Left lobe of liver (tissue), 1 donor: Measurements from ENCODE around the genes HNRNPH1, SQSTM1 and MAPK9.

DNA sequence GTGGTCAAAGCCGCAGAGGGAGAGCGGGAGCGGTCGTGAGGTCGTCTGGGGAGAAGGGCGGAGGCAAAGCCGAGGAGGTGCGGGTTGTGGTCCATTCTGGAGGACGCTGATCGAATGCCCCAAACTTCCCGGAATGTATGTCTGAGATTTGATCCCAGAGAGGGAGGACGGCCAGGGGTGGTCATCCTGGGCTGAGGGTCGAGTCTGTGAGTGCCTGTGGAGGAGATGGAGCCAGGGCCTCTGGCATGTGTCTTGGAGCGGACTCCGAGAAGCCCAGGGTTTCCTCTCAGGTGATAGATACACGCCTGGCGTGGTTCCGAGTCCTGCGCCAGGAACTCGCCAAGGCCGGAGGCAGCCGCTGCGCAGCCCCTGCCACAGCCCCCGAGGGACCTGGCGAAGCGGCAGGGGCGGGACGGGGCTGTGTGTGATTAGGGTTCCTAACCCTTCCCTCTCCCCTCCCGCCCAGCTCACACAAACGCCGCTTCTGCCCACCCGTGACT lies 362 bp downstream of the ZNF454 start:
- PRO-cap: no peak

DNA sequence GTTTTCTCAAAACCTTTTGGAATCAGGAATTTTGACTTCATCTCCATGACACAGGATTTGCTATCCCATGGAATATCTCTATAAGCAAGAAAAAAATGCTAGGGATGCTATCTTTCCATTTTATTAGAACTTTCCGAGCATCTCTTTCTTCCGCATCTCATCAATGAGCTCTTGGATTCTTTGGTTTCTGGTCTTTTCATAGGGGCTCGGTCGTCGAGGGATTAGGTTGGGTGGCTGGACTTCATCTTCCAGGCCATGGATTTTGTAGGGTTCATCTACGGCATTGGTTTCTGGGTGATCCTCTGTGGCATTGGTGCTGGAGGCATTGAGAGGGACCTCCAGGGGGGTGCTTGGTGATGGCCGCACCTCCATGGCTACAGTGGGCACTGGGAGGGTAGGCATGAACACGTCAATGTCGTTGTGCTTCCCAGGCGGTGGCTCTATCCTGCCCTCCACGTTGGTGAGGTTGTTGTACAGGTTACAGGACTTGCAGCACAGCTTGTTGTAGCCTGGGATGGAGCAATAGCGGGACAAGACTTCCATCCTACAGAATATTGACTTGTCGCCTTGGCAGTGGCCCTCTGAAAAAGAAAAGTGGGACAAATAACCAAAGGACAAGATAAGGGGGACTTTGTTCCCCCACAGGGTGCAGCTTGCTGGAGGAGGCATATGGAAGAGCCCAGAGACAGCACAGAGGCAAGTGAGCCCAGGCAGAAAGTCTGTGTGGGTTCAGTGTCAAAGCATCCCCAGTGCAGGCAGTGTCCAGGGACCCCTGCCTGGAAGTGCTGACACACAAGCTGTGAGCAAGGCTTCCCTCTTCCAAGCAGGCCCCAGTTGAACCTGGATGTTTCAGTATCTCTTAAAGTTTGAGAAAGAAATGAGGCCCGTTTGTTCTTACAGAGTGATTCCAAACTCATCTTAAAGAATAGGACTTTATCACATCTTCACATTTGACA lies 53.8 kb downstream of the ZNF354C start:
- PRO-cap: no peak

GRCh38 chr5:179166916-179167394 lies 106.8 kb downstream of the ZNF354C start:
- PRO-cap: no peak

GRCh38 chr5:179288292-179288429 lies 57.1 kb downstream of the ADAMTS2 start:
- PRO-cap: no peak

DNA sequence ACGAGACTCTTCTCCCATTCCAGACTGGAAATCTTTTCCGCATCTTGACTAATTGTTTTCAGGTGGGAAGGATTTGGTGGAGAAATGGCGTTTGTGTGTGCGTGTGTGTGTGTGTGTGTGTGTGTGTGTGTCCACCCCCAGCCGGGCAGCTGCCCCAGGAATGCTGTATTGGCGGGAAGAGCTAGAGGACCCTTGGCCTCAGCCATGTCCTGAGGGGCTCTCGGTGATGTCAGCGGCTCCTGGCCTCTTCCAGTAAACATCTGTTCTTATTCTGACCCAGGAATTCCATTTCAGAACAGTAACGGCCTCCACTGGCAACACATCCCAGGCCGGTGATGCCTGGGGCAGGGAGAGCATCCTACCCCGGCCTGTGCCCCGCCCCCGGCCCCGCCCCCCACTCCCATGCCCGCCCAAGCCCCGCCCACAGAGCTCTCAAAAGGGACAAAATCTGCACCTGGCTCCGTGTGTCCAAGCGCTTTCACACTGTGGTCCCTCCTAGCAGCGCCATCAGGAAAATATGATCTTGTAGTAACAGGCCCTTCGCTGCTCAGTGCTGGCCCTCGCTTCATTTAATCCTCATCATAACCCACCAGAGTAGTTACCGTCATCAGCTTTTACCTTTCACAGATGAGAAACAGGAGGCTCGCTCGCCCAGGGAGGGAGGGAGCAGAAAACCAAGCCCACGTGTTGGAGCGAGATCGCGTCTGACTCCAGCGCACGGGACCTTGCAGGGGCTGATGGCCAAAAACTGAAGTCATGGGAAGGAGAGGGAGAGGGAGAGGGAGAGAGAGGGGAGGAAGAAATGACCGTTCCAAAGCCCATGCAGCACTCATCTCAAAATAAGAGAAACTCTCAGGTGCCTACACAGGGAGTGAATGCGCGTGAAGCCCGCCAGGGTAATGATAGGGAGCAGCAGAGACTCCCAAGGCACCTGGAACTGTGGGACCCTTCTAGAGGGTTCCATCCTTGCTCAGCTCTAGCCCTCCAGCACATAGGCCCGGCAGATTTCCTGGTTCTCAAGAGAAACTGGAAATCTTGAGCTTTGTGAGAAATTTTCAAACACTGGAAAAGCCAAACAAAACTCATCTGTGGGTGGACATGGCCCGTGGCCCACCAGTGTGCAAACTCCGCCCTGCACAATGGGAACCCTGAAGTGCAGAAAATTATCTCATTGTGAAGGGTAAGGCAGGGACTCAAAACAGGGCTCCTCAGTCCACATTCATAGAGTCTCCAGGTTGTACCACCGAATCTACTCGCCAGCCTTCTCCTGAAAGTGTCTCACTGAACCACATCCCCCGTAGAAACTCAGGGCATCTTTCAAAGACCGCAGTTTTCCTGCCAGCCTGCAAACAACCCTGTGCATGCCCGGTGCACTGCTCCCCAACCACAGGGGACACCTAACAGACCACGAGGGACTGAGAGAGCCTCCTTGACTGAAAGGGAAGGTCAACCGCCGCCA lies 18.6 kb downstream of the ADAMTS2 start:
- PRO-cap: no peak

GRCh38 chr5:179378485-179379255 lies 33.4 kb upstream of the ADAMTS2 start:
- PRO-cap: unidirectional peak, minus-strand start at chr5:179378781

DNA sequence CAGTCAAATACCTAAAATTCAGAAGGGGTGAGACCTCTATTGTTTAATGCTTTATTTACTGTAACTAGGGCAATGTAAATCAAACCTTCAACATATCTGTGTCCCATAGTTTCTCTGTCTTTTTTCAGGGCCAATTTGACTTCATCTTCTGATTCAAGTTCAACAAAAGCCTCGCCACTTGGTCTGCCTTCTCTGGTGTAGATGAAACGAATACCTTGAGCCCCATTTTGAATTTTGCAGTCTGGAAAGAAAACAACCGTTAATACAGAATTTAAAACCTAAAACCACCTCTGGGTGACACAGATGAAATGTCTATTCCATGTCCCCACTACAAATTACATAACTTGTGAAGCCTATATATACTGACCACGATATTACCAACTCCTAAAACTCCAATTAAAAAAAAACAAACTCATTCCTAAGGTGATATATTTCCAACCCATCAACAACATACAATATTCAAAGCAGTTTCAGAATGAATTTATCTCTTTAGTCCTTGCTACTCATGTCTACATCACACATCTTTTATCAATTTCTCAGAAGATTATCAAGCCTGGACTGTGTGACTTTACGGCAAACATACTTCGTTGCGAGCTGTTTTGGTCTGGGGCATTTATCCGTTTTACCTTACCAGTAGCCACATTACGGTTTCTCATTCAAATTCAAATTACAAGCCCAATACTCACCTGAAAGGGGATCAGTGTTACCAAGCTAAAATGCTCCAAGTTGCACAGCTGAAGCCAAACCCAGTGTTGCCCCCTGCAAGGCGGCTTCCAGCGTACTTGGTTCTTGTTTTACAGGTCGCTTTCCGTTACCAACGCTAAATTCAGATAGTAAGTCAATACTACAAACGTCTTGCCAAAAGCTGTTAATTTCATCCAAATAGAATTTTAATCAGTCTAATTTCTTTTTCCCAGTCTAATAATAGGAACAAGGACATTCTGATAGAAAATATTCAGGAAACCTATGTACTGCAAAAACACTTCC lies 2.0 kb downstream of the HNRNPH1 start:
- PRO-cap: no peak

GRCh38 chr5:179623541-179624091 lies at the start of gene HNRNPH1:
TSS of gene HNRNPH1 (minus strand) at chr5:179623671.
- PRO-cap: bidirectional peak, plus-strand start at chr5:179623796, minus-strand start at chr5:179623669; bidirectional peak, plus-strand start at chr5:179623957, minus-strand start at chr5:179623900

DNA sequence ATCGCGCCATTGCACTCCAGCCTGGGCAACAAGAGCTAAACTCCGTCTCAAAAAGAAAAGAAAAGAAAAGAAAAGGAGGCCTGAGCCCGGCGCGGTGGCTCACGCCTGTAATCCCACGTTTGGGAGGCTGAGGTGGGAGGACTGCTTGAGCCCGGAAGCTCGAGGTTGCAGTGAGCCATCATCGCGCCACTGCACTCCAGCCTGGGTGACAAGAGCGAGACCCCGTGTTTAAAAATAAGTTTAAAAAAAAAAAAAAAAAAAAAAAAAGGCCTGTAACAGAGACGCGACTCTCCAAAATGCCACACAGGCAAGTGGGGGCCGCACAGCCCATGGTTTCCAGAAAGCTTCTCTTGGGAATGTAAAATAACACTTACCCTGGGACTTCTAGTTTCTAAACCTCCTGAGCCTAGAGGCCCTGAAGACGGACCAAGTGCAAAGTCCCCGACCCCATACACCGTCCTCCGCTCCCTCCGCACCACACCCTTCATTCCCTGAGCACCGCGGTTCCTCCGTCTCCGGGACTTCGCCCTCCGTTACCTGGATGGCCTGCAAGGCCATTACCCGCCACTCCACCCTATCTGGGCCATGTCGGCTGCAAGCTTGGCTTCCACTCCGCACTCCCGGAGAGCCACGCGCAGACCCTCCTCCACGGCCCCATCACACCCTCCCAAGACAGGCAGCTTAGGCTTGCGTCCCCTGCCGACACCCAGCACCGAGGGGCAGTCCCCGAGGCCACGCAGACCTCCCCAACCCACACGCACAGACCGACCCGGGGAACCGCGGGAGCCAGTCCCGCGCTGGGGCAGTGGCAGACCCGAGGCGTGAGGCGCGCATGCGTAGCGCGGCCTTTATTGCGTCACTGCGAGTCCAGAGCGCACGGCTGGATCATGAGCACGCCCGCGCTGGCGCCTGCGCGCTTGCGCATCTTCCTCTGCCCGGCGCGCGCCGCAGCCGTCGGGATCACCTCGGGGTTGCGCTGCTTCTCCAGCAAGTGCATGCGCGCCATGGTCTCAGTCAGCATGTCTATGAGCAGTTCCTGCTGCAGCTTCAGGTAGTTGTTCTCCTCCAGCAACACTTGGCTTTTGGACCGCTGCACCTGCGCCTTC lies 2.8 kb downstream of the CBY3 start:
- PRO-cap: bidirectional peak, plus-strand start at position 930 of the sequence, minus-strand start at position 823 of the sequence

- PRO-cap: no peak
Observed at GRCh38 chr5:179728402-179729021, 4.1 kb upstream of the MAML1 start.

GRCh38 chr5:179775786-179776343 lies 17.9 kb upstream of the LTC4S start:
- PRO-cap: no peak

DNA sequence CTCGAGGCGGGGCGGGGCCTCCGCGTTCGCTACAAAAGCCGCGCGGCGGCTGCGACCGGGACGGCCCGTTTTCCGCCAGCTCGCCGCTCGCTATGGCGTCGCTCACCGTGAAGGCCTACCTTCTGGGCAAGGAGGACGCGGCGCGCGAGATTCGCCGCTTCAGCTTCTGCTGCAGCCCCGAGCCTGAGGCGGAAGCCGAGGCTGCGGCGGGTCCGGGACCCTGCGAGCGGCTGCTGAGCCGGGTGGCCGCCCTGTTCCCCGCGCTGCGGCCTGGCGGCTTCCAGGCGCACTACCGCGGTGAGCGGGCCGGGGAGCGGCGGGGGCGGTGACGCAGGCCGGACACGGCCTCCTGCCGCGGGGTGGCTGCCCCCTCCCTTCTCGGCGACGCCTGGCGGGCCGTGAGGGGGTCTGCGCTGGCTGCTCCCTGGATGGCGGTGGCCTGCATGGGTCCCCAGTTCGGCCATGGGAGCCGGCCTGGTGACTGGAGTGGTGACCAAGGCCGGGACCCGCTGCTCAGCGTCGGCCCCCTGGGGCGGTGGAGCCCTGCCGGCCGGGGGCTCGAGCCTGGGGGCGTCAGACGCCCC lies at the start of gene SQSTM1:
Gene SQSTM1, plus strand, starts transcription at position 61 of the 584 bp plus-strand sequence.
- PRO-cap: bidirectional peak, plus-strand start at position 61 of the sequence, minus-strand start outside the sequence

DNA sequence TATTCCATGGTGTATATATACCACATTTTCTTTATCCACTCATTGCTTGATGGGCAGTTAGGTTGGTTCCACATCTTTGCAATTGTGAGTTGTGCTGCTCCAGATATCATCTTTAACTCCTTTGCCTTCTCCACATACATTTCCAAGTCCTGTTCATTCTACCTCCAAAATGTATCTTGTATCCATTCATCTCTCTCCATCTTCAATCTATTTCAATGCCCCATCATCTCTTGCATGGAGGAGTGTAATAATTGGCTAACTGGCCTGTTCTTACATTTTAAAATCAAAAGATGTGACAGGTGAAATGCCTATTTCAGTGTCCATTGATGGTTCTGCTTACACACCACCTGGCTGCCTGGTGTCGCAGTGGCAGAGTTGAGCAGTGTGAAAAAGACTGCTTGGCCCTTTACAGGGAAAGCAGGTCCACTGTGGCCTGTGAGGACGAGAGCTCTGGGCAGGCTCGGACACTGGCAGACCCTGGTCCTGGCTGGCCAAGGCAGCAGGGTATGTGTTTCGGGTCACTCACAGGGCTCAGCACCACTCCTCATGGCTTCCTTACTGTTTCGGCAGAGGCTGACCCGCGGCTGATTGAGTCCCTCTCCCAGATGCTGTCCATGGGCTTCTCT lies 15.3 kb downstream of the SQSTM1 start:
- PRO-cap: no peak

- PRO-cap: no peak
Observed at GRCh38 chr5:179870056-179870731, 11.6 kb upstream of the MRNIP start.

- PRO-cap: no peak
Observed at GRCh38 chr5:180007432-180007957, 64.1 kb downstream of the RNF130 start.

- PRO-cap: no peak
Observed at GRCh38 chr5:180208633-180208981, 404 bp downstream of the RASGEF1C start.

DNA sequence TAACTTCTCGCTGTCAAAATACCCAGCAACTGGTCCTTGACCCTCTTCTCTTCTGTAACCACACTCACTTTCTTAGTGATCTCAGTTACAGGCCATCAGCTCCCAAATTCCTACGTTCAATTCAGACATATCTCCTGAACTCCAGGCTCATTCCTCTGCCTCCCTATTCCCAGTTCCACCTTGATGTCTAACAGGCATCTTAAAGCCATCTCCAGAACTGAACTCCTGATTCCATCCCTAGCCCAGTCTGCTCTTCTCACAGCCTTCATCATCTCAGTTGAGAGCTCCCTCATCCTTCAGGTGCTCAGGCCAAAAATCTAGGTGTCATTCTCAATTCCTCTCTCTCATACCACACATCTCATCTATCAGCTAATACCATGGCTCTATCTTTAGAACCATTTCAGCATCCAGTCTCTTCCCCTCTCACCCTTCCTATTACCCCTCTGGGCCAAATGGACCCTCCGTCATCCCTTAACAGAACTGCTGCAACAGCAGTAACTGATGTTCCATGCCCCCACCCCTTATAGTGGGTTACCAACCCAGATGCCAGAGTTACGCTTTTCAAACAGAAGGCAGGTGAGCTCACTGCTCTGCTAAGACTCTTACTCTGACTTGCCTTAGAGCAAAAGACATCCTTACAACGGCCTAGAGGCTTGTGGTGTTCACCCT lies 28.9 kb downstream of the MAPK9 start:
- PRO-cap: no peak

DNA sequence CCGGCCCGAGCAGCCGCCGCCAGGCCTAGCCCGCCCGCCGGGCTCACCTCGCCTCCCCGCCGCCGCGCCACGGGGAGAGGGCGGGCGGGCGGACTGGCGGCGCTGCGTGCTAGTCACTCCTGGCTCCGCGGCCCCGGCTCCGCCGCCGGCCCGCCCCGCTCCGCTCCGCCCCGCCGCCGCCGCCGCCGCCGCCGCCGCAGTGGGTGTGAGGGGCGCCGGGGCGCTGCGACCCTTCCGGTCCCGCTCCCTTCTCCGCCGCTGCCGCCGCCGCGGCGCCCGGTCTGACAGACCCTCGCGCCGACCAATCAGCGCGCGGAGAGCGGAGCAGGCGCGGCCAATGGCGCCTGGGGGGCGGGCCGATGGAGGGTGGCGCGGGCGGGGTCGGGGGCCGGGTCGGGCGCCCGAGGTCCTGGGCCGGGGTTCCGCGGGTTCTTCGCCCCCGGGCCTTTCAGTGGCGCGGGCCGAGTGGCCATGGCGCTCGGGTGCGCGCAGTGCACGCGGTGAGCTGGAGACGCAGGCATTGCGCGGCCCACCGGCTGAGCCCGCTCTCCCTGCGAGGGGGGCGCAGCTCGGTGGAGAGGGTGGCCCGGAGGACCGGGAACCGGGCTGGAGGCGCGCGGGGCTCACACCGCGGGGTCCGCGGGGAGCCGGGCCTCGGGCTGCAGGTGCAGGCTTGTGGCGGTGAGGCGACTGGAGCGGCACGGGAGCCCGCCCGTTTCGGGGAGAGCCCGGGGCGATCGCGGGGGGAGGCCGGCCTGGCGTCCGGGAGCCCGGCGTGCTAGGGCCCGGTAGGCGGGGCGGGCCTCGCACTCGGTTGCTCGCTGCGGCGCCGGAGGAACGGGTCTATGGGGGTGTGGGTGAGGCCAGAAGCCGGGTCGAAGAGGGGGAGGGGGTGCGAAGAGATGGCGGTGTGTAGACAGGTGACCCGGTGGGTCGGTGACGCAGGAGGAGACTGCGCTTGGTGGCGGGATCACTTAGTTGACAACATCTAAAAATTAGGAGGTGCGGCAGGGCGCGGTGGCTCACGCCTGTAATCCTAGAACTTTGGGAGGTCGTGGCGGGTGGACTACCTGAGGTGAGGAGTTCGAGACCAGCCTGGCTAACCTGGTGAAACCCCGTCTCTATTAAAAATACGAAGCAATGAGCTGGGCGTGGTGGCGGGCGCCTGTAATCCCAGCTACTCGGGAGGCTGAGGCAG lies at the start of gene MAPK9:
Gene MAPK9, minus strand, starts transcription at position 283 of the 1,198 bp plus-strand sequence.
- PRO-cap: bidirectional peak, plus-strand start at position 451 of the sequence, minus-strand start at position 260 of the sequence

- PRO-cap: no peak
Observed at GRCh38 chr5:180324942-180325388, 28.2 kb downstream of the GFPT2 start.

GRCh38 chr5:180331434-180332431 lies 21.4 kb downstream of the GFPT2 start:
- PRO-cap: no peak